SP-49 (cell line): ENCODE data around the genes ROR2 and FAM120AOS.

DNA sequence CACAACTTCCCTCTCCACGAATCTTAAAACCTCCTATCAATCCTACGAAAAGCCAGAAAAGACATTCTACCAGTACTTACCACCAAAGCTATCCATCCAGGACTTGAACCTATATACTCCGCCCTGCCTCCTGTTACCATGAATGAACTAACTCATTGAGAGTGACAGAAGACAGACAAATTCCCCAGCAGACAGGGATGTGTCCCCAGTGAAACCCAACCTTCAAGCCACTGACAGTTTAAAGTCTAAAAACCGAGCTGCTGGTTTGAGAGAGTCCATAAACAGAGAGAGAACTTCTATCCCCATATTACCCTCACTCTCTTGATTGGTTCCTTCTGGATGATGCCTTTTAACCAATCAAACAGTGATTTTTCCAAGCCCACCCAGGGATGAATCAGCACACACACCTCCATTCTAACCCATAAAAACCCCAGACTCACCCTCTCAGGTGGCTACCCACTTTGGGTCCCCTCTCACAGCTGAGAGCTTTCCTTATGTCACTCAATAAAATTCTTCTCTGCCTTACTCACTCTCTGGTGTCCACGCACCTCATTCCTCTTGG lies 34.6 kb downstream of the AUH start:
- PRO-cap, result no peak

GRCh38 chr9:91409147-91409757 lies 14.4 kb downstream of the NFIL3 start:
- PRO-cap, result no peak

DNA sequence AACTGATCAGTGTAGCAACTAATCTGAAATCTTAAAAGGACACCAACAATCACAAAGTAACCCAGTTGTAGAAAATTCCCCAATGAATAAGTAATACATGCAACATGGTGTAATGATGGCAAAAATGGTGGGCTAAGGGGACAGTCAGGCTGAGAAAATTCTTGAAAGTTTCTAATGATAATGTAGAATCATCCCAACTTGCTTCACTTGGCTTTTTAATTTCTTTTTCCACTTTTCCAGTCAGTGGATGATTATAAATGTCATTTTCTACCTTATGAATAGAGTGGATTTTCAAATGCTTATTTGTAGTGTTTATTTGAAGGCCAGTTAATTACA lies 5.4 kb downstream of the NFIL3 start:
- PRO-cap, result no peak

DNA sequence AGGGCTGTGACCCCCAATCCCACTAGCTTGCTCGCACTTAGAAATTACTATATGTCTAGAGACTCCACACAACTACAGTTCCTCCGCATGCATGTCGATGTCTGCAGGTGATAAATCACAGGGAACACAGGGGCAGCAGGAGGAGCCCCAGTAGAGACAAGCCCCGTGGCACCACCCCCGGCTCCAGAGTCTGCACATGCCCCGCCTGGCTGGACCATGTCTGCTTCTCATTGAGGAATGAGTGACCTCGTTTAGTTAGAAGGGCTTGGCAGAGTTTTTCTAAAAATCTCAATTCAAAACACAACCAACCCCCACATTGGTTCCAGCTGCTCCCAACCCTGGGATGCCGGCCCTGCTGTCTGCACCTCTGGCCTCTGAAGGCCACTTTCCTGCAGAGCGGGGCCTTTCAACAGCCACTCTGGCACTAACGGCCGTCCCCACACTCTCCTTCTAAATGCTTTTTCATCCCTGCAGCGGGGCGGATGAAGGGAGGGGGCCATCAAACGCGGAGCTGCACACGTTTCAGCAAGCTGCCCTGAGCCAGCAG lies 106.4 kb downstream of the ROR2 start:
- PRO-cap, result no peak

- PRO-cap, result no peak
Measured at GRCh38 chr9:91847298-91847501, 102.8 kb downstream of the ROR2 start.

- PRO-cap, result no peak
Measured at GRCh38 chr9:91899863-91900941, 49.8 kb downstream of the ROR2 start.

DNA sequence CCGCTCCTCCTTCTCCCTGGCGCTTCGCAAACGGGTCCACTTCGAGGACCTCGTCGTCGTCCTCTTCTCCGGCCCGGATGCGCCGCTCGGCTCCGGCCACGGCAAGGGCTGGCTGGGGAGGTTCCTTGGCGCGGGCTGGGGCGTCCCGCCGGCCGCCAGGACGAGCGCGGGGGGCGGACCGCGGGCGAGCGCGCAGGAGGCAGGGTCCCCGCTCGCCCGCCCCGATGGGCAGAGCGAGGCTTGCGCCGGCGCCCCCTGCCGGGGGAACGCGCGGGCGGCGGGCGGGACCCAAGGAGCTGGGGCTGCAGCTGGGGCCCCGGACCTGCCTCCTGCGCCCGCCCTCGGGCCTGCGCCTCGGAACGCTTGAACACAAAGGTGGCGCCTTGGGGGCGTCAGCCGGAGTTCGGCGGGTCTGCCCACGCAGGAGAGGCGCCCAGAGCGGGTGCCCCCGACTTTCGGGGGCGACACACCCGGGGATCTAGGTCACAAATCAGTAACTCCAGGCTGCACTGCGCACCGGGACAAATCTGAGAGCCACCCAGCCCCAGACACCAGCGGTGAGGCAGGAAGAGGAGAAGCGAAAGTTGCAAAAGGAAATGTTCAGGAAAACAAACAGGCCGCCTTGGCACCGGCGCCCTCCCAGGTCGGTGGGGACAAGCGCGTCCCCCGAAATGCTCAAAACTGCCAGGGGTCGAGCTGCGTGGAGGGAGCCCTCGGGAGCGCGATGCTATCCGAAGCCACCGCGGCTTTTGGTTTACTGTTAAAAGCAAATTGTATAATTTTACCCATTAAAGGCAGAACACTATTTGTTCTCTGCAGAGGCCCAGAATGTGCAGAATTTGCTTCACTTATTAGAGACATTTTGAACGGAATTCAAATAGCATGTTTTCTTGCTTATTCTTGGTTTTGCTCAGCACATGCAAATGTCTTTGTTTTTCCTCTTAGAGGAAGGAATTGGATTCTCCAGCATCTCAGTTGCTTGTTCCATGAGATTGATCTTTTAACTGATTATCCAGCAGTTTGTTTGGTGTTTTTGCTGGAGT lies at the start of gene ROR2:
Gene ROR2, minus strand, starts transcription at position 180 of the 1,043 bp plus-strand sequence.
- PRO-cap, result no peak

DNA sequence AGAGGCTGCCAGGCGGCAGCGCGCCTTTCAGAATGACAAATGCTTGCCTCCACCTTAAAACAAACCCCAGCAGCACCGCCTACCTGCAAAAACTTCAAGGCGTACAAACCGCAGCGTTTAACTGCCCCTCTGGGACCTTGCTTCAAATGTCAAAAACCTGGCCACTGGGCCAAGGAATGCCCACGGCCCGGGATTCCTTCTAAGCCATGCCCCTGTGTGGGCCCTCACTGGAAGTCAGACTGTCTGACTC lies 41.5 kb downstream of the SPTLC1 start:
- PRO-cap, result no peak

- PRO-cap, result no peak
Measured at GRCh38 chr9:92097803-92098564, 17.2 kb downstream of the SPTLC1 start.

GRCh38 chr9:92287697-92288290 lies 5.7 kb downstream of the IARS1 start:
- PRO-cap, result no peak

GRCh38 chr9:92404261-92404446 lies 224 bp downstream of the OGN start:
- PRO-cap, result no peak

GRCh38 chr9:92480013-92480846 lies 55.6 kb downstream of the ECM2 start:
- PRO-cap, result no peak

DNA sequence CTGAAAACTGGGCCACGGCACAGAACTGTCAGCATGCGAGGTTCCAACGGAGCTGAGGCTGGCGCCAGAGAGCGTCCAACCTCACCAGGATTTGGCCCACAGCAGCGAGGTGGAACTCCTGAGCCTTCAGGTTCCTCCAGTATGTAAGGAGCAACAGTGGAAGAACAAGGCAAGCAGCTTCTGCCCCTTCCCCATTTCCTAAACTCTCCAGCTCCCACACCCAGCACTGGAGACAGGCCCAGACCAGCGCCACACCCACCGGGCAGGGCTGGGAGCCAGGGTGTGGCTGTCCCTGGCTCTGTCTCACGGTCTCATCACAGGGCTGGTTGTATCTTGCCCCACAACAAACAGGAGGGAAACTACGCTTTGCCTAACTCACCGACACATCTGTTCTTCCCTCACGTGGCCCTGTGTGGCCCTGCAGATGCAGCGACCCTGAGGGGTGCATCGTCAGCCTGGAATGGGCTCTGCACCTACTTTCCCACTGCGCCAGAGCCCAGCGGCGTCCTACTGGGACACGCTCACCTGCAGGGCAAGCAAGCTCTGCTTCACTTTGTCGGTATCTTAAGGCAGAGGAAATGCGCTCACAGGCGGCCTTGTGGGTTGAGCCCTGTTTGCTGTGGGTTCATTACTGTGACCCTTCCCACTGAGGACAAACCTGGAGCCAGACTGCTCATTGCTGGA lies 15.0 kb downstream of the IPPK start:
- PRO-cap, result no peak

DNA sequence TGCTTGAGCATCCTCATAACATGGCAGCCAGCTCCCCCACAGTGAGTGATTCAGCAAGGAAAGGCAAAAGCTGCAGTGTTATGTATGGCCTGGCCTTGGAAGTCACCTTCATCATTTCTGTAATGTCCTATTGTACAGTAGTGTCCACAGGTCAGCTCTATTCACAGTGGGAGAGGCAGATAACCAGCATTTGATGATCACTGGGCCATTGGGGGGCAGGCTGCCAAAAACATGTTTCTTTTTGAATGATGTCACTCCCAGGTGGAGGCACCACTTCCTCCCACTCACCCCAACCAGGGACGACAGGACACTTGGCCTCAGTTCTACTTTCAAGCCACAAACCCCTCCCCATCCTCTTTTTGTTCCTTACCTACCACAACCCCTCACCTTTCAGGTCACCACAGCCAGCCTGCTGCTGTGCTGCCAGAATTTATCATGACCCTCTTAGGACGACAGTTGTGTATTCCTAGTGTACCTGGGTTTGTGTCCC lies 14.6 kb downstream of the FGD3 start:
- PRO-cap, result no peak

DNA sequence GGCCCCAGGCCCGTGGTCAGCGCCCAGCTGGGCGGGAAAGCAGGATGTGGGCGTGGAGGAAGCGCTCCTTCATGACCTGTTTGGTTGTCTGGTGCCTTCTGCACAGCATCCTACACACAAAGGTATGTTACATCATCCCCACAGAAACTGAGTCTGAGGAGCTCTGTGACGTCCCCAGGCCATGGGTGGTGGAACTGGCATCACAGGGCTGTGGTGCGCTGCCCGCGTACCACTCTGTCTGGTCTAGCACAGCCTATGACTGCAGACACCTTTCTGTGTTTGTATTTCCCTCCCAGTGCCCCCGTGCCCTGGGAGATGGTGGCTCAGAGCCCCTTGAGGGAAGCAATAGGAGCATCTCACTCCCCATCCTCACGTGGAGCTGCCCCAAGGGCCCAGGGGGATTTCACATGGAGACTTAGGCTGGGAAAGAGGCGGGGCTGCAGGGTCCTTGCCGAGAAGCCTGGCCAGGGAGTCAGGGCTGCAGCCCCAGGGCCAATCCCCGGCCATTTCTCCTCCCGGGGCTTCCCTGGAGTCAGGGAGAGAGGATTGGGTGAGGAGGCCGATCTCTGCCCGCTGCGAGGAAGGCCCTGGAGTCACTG lies 37.5 kb upstream of the SUSD3 start:
- PRO-cap, result no peak

DNA sequence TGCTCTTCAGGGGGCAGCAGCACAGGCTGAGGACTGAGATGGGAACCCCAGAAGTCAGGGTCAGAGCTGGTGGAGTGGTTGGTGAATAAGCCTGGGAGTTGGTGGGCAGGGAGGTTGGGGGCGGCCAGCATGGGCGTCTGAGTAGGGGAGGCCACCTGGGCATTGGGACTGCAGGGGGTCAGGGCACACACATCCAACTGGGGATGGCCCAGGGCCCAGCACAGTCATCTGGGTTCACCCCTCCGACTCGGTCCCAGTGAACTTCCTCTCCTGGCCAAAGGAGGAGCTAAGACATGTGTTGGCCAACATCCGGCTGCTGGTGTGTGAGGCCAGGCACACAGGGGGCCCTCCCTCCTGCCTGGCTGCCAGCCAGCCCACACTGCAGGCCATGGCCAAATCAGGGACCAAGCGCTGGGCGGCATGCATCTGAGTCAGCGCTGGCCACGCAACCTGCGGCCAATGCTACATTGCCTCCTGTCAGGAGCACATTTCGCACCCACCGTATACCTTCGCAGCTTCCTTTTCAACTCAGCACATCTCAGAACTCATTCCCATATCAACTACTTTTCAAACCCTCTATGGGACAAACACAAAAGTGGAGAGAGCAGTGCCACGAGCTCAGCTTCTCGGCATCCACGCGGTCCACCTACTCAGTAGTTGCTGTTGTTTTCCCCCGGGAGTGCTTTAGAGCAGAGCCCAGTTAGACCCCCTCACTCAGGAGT lies 14.1 kb downstream of the NINJ1 start:
- PRO-cap, result no peak

- PRO-cap, result no peak
Measured at GRCh38 chr9:93307569-93308435, 123.9 kb downstream of the WNK2 start.

- PRO-cap, result bidirectional peak, plus-strand start at chr9:93453705, minus-strand start at chr9:93453486
Measured at GRCh38 chr9:93452843-93454055, at the start of gene FAM120AOS. TSS of gene FAM120AOS (minus strand) at chr9:93453581.

DNA sequence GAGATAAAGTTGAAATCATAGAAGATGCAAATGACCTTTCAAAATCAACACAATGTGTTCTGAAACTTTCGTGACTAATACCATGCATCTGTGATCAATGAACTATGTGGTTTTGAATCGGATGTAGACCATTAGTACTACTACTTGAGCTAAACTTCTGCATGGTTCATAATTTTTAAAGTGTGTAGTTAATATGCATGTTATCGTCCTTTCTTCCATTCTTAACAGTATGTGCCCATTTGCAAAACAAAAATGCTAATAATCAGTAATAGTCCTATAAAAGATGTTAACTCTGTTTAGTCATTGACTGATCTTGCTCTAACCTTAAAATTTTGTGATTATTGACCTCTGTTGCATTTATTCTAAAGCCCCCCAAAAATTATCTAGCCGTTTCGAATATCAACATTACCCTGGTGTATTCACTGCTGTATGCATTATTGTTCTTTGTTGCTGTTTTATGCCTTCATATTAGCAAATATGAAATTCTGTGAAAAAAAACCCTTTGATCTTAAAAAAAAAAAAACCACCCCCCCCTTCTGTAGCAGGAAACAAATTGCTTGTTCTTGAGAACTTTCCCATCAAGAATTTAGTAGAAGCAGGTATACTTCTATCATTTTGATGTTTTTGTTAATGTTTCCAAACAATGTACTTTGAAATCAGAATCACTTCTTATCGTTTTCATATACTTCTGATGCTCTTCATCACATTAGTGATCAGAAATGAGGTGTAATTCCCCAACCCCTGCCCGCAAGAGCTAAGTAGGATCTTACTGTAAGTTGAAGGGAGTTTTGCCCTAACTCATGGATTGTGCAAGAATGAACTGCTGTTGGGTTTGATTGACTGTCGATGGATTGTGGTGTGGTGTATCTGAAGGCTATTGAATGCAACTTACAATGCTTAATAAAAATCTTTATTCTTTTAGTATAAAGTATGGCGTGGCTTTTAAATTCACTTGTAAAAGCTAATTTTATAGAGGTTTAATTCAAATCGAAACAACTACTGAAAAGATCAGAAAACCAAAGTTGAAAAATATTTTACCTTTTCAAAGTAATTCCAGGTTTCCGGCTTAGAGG lies 10.9 kb upstream of the PHF2 start:
- PRO-cap, result no peak

- PRO-cap, result no peak
Measured at GRCh38 chr9:93673528-93673911, 97.1 kb downstream of the PHF2 start.